Mesenchymal stem cell of the bone marrow (primary cell): Measurements from ENCODE around the gene PCYOX1.

DNA sequence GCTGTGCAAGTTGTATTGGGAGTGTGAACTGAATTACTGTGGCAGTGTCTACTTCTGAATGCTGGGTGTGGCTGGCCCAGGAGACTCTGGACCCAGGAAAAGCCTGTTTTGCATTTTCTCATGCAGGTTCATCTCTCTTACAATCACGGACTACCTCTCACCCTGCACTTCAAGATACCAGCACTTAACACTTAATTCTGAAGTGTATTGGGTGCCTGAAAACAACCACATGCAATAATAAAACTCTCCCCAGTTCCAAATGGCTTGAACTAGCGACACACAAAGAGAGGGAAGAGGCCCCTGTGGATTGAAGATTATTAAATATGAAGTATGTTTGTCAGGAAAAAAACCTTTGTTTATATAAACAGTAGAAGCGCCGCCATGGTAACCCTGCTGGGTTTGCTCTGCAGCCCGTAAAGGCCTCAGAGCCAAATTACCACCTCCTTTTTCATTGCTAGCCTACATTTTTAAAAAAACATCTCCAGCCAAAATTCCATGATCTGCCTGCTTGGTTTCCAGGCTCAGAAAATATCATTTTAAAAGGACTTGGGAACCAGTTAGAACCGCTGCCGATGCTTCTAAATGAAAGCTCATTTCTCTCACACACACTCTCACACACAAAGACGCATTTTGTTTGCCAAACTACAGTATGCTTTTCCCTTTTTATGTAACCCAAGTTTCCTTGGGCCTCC lies 77.4 kb downstream of the GFPT1 start:
- CAGE, long polyA plus RNA, result no peak

GRCh38 chr2:69316562-69317690 lies 70.1 kb downstream of the GFPT1 start:
- CAGE, long polyA plus RNA, result no peak

DNA sequence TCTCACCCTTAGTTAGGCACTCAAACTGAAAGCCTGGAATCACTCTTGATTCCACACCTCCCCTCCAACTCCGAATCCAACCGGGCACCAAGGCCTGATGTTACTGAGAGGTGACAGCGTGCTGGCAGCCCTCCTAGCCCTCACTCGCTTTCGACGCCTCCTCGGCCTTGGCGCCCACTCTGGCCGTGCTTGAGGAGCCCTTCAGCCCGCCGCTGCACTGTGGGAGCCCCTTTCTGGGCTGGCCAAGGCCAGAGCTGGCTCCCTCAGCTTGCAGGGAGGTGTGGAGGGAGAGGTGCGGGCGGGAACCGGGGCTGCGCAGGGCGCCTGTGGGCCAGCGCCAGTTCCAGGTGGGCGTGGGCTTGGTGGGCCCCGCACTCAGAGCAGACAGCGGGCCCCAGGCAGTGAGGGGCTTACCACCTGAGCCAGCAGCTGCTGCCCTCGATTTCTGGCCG lies 21.7 kb downstream of the AAK1 start:
- CAGE, long polyA plus RNA, result no peak

DNA sequence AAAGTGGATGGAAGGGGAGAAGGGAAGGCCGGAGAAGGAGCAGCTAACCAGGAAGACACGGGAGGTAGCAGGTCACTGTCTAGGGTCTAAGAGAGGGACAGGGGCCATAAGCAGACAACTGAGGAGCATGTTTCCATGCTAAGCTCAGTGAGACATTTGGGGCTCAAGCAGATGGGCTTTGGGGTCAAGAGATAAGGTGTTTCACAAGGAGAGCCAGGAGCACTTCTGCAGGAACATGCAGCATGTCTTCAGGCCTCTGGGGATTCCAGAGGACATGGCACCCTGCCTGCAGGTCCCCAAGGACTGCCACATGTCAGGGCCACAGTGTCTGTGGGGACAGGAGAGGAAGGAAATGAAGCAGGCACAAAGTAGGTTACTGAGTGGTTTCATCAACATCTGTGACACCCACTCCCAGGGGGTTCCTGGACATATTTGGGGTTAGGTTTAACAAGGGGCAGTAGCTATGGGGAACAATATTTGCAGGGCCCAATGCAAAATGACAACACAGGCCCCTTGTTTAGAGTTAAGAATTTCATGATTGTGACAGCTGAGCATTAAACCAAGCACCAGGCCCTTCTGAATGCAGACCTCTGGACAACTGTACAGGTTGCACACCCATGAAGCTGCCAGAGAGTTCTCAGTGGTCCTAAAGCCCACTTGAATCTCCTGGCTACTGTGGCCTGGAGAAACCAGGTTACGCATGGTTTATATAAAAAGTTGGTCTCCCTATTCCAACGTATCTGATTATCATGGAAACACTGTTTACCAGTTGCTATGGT lies 48.4 kb upstream of the ANXA4 start:
- CAGE, long polyA plus RNA, result no peak

- CAGE, long polyA plus RNA, result no peak
Observed at GRCh38 chr2:69704377-69704948, 37.5 kb upstream of the ANXA4 start.

GRCh38 chr2:69829975-69830360 lies 508 bp downstream of the GMCL1 start:
- CAGE, long polyA plus RNA, result no peak

DNA sequence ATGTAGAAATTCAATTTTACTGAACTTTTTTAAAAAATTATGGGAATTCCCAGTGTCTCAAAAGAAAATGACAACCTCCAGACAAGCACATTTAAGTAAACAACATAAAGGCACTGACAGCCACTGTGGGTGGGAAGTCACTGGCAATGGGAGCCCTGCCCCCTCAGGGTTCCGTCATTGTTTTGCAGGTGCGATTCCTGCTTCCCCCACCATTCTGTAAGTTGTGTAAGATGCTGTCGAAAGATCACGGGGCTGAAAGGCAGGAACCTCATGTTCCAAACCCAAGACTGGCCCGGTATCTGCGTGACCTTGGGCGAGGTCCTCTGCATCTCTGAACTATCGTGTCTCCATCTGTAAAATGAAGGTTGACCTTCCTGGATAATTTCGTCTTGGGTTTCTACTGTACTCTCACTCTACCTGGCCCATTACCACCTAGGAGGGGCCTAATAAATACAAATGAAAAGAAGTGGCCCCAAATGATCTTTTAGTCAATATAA lies 15.8 kb upstream of the ASPRV1 start:
- CAGE, long polyA plus RNA, result no peak

DNA sequence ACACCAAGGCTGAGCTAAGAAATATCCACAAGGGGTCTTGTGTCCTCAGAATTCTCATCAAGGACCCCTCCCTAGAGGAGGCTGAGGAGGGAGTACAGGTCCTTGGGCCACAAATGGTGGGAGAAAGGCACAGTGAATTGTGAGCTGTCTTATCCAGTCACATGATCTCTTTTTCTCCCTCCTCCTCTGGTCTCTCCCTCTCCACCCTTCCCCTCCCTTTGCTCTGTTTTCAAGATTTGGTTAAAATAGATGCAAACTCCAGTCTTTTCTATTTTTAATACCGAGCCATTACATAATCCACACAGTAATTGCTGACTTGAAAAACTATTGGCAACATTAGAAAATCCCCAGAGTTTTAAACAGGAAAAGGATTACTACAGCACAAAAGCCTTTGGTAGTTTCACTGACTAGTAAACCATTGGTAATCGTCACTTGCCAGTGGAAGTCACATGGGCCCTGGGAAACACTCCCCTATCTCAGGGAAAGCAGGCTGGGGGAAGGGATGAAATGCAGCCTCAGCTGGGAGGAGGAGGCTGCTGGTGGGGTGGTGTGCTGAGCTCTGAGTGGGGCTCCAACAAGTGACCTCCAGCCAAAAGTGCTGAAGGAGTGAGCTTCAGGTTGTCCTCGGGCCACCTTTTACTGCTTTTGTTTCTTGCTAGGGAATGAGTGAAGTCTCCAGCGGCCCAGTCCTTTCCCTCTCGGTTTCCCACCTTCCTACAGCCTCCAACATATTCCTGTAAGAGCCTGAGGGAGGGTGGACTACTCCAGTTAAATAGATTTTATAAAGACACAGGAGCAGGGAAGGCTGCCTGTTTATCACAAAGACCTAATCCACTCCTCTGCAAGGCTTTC lies 57.3 kb upstream of the PCBP1 start:
- CAGE, long polyA plus RNA, result no peak

- CAGE, long polyA plus RNA, result no peak
Observed at GRCh38 chr2:70043378-70044023, 43.8 kb upstream of the PCBP1 start.

DNA sequence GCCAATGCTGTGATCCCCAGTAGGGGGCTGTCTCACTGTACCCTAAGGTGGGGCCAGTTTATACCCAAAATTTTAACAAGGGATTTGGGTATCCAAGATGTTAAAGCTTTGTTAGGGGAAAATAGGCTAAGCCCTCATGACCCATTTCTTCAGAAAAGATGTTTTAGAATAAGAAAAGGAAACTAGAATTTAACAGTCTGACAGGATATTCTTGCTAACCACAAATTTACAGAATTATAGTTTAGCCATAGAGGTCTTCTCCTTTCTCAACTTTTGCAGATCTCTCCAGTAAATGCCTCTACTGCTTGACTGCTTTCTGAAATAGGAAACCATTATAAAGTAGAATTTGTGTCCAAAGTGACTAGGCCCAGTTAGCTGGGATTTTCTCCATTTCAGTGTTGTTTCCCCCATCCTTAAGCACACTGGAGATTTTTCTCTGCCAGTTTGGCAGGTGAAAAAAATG lies 16.5 kb downstream of the PCBP1 start:
- CAGE, long polyA plus RNA, result no peak

DNA sequence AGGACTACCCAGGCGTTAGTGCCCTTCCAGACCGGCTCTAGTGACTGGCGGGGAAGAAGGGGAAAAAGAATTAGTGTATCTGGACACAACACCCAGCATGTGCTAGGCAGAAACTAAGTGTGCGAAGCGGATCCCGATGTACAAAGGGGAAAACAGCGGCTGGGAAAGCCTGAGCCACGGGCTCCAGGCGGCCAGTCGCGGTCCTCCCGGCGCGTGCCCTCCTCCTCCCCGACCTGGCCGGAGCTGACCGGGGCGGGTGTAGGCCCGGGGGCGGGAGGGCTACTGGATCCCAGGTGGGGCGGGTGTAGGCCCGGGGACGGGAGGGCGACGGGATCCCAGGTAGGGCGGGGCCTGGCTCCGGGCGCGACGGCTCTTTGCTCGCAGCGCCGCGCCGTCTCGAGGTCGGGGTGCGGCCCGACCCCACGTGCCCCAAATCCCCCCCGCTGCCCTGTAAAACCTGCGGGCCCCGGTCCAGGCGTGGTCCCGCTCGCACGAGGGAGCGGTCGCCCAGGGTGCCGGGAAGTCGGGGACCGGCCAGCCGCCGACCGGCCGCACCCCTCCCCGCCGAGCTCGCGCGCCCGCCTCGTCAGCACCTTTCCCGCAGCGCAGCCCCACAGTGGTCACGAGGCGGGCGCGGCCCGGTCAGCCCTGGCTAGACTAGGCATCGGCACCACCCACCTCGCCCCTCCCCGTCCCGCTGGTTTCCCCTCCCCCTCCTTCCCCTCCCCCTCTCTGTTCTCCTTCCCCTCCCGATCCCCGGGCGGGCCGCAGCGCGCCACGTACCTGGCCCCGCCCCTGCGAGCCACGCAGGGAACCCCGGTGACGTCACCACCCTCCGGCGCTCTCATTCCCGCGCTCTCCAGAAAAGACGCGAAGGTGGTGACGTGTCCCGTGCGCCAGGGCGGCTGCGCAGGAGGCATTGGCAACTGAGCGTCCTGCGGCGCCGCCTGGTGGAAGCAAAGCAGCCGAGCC lies 48.6 kb downstream of the C2orf42 start:
- CAGE, long polyA plus RNA, result no peak

DNA sequence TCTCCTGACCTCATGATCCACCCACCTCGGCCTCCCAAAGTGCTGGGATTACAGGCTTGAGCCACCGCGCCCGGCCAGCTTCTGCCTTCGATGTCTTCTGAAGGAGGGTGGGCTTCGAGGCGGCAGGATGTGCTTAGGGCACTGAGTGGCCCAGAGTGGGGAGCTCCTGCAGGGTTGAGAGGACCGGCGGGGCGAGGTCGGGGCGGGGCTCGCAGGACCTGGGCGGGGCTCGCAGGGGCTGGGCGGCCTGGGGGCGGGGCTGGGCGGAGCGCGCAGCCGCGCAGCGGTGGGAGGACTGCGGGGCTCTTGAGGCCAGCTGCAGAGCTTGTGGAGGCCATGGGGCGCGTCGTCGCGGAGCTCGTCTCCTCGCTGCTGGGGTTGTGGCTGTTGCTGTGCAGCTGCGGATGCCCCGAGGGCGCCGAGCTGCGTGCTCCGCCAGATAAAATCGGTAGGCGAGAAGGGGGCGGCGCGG lies at the start of gene PCYOX1:
Gene PCYOX1 (plus strand): TSS at position 309 of the 472 bp plus-strand sequence.
- CAGE, long polyA plus RNA, result no peak

DNA sequence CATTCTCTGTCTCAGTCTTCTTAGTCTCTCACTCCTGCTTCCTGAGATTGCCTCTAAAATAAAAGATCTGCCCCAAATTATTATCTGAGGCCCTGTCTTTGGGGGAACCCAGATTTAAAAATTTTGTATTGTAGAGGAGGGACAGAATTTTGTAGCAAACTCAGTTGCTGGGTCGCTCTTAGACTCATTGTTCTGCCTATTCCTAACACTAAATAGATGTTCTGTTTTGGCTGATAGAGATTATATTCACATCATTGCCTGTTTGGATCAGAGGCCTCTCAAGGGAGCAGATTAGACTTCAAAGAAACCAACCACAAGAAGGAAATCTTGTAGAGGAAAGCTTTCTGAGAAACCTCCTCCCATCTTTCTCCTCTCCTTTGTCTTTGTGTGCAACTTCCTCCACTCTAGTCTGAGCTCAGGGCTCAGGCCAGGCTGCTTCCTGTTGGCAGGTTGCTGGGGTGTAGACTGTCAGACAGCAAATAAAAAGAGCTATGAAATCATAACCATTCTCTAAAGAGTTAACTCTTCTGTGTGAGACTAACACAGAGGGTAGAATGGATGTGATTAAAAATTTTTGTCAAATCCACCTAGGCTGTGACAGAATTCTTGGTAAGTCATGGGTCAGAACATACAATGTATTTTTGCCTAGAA lies 113.1 kb downstream of the TGFA start:
- CAGE, long polyA plus RNA, result no peak

DNA sequence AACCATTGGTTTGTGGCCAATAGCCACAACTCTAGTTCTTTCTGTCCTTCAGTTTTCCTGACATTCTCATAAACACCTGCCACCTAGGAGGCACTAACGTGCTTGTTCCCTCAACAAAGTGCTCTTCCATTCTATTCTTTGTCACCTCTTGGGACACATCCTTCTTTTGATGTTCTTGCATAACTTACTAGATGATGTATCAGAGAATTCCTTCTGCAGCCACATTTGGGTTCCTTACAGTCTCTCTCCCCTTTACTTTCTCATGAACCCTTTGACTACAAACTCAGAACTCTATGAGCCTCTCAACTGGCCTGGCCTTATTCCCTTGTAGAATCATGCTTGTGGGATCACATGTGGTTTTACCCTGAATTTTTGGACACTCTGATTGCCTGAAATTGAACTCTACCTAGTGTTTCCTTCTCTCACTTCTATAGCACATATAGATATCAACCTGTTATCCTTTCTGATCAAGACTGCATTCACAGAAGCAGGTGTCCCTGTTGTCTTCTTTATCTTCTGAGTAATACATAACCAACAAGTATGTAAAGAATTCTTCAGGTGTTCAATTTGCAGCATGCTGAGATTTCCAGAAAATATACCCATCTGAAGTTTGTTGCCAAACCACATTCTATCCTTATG lies 69.8 kb downstream of the TGFA start:
- CAGE, long polyA plus RNA, result no peak

DNA sequence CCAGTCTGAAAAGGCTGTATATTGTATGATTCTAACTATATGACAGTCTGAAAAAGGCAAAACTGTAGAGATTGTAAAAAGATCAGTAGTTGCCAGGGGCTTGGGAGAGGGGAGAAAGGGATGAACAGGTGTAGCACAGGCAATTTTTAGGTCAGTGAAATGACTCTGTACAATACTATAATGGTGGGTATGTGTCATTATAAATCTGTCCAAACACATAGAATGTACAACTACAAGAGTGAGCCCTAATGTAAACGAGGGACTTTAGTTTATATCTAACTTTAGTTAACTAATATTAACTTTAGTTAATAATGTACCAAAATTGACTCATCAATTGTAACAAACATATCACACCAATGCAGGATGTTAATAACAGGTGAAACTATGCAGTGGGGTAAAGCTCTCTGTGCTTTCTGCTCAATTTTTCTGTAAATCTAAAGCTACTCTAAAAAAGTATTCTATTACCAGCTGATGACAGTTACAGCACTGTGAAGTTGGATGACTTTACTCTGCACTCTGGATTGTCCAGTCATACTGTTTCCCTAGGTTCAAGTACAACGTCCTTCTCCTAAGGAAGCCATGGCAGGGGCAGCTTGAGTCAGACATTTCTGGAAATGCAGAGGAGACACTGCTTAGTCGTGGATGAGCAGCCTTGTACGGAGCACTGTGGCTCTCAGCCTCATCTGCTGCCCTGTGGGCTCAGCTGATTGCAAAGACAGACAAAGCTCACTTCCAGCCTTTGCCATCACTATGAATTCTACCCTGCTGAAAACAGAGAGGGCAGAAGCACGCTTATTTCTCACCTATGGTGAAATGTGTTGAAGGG lies 26.1 kb downstream of the TGFA start:
- CAGE, long polyA plus RNA, result no peak

DNA sequence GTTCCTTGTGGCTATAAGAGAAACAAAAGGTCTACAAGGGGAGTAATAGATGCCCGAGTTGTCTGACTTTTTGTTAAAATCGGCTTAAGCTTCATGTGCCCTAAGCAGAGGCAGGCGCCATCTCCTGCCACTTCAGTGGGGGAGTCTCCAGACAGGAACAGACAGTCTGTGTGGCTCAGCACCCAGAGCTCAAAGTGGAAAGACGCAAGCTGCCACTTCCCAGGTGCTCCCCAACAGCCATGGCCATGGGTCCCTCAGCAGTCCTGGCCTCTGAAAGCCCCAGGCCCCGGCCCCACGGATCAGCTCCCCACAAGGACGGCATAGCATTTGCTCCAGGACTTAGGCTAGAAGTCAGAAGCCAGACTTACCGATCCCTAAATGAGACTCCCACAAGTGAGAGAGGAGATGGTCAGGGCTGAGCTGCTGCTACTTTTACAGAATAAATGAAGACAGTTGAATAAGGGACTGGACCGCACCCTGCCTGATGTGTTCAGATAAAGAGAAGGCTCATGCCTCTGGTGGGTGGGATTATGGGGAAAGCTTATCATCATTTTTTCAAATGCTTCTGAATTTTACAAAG lies 50.6 kb downstream of the ADD2 start:
- CAGE, long polyA plus RNA, result no peak

DNA sequence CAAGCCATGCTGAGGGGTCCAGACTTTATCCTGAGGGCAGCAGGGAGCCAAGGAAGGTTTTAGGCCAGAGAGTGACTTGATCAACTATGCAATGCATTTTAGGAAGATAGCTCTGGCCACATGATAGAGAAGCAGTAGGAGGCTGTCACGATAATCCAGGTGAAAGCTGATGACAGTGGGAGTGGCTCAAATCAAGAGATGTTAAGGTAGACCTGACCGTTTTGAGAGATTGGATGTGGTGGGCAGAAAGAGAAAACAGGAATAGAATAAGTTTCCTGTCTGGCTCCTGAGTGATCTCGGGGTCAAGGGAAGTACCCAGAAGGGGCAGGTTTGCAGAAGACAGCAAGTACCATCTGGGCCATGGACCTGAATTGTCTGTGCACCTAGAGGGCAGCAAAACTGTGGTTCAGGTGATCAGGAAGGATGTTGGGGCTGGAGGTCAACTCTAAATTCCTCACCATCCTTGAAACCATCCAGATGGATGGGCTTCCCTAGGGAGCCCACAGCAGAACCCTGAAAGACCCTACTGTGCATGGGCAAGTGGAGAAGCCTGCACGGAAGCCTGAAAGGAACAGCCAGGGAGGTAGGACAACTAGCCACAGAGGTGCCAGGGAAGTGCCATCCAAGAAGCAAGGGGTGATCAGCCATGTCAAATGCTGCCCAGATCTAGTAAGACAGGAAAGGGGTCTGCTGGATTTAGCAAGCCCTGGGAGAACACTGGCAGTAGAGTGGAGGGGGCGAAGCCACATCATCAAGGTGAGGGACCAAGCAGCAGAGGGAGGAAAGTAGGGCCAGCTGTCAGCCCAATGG lies 8.1 kb downstream of the ANKRD53 start:
- CAGE, long polyA plus RNA, result no peak

GRCh38 chr2:71046219-71046657 lies 22.2 kb upstream of the NAGK start:
- CAGE, long polyA plus RNA, result no peak

DNA sequence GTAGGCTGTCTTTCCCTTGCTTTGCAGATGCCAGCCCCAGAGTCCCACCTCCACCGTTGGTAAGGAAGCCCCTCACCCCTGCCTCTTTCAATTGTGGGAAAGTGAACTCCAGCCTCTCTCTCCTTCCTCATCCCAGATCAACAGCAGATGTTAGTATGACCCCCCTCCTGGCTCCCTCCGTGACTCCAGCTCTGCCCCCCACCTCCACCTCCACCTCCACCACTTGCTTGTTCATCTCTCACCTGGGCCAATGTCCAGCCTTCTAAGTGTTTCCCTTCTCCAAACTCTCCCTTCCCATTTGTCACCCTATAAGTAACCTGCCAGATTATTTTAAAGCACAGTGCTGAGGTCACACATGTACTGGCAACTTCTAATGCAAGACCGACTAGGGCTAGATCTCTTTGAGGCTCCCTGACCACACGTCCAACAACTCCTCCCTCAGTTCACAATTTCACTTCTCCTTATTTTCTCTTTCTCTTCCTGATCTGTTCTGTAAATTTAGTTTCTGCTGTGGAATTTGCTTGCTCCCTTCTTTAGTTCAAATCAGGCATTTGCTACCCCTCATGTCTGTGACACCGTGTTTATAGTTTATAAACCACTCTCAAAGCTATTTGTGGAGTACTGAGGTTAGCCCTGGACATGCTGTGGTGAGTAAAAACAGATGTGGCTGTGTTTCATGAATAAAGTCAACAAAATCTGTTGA lies 3.9 kb upstream of the NAGK start:
- CAGE, long polyA plus RNA, result no peak

GRCh38 chr2:71173081-71173490 lies 42.7 kb downstream of the MPHOSPH10 start:
- CAGE, long polyA plus RNA, result no peak